Bronchus fibroblast of lung (primary cell): ENCODE measurements around a stretch of chr9.

GRCh38 chr9:105519671-105520143 is 38.2 kb upstream of the FKTN start:
- RAMPAGE, long total RNA: no peak

DNA sequence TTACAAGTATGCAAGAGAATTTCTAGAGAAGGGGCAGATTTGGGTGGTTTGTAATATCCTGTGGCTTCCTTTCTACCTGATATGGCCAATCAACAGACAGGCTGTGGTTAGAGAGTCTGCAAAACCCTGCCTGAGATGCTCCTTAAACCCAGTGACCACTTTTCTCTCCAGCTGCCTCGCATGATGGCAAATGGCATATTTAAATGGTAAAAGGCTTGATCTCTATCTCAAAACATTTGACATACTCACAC is 550.0 kb upstream of the ZNF462 start:
- RAMPAGE, long total RNA: no peak

DNA sequence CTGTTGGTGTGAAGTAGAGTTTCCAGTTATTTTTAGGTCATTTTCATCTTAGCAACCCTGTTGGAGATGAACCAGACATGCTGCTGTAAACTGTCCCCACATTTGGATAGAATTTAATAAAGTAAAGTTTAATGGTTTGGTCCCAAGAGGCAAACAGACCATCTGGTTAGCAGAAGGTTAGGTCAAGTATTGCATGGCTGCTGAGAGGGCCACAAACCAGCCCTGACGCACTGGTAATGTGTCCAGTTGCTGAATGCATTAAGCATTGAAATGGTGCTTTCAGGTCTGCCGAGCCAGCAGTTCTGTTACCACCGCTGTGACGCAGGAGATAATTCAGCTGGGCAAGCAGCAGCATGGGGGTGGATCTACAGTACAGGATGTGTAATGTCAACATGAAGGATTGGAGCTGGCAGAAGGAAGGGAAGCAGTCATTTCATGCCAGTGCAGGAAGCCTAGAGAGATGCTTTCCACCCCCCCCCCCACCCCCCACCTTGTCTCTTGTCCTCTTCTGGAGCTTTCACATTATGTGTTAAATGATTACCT is 16.0 kb downstream of the ZNF462 start:
- RAMPAGE, long total RNA: no peak

DNA sequence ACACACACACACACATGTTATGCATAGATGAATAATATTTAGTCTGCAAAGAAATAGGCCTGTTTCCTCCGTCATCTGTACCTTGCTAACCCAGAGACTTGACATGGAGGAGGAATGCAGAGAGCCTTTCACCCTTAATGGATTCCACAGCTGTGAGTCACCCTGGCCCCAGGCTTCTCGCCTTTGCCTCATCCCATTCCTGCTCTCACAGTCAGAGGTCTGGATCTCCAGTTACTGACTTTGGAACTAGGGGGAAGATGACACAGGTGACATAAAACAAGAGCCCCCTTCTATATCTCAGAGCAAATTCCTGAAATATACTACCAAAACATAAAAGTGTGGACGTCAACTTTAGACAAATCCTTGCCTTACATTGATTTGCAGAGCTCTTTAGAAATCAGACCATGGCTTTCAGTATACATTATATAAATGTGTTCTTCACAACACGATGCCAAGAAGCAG is 29.8 kb downstream of the ZNF462 start:
- RAMPAGE, long total RNA: no peak

DNA sequence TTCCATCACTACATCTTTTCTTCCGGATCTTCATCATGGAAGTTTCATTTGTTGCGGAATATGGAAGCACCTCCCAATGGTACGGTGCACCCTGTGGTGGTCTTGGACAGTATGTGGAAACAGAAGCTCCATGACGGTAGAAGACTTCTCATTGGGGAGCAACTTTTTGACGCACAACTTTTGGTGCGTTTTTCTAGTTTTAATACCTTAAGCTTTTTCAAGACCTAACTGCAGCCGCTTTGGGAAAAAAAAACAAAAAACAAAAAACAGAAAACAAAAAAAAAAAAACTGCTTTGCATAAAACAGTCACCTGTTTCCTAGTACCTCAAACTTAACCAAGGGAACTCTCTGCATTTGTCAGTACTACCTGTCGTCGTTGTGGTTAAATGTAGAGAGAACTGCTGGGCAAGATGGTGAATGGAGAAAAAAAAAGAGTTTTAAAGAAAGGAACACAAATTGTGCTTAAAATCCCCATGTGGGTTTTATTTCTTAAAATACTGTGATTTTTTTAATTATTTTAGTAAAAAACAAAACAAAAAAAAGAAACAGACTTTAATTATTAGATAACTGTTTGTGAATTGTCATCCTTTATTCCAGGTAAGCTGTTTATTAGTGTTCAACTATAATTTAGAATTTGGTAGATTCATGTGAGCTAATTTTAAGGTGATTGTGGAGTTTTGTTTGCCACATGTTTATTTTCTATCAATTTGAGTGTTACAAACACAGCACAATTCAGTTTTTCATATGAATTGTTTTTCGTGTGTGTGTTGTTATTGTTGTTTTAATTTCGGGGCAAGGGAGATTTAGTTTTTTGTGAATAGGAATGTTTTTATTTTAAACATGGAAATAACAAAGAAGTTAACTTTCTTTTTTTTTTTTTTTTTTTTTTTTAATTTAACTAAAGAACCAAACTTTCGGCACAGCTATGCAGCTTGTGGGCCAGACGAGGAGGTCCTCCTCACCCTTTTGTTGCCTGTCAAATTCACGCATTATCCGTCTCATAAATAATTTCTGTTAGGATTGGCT is 148.6 kb downstream of the ZNF462 start:
- RAMPAGE, long total RNA: no peak

DNA sequence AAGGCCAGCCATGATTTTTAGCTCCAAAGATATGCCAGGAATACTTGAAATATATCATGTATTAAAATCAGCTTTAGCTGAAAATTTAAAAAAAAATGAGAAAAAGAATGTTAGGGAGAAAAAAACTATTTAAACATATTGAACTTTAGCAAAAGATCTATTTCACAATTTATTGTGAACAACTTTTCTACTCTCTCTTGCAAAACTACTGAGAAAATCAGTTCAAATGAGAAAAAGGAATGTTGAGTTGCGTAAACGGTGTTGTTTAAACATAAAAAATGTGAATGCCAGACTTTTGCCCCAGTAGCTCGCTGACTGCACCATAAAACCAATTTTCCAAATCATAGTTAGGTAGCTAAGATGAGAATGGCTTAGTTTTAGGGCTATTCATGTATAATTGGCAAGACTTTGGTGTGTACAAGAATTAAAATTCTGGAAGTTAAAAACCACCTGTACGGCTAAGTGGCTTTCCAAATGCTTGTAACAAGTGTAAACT is 13.4 kb upstream of the RAD23B start:
- RAMPAGE, long total RNA: no peak

GRCh38 chr9:107465012-107466570 is 24.0 kb downstream of the KLF4 start:
- RAMPAGE, long total RNA: no peak

DNA sequence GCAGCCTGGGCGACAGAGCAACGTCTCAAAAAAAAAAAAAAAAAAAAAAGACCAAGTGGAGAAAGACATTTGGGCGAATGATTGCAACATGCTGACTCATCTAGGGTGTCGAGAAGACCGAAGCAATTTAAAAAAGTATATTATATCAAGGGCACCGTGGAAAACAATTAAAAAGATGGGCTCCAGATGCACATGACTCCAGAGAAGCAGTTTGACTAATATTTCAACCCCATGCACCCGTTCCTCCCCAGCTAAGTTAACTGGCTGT is 9.1 kb downstream of the KLF4 start:
- RAMPAGE, long total RNA: no peak

DNA sequence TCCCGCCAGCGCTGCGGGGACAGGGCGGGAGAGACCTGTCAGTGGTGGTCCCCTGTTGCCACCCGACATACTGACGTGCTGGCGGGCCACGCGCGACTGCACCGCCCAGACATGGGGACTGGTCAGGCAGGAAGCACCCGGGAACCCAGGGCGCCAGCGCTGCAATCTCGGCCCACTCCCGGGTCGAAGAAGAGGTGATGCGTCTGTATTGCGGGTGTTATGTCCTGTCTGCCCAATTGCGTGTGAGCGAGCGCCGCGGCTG is 1.4 kb downstream of the KLF4 start:
- RAMPAGE, long total RNA: no peak

DNA sequence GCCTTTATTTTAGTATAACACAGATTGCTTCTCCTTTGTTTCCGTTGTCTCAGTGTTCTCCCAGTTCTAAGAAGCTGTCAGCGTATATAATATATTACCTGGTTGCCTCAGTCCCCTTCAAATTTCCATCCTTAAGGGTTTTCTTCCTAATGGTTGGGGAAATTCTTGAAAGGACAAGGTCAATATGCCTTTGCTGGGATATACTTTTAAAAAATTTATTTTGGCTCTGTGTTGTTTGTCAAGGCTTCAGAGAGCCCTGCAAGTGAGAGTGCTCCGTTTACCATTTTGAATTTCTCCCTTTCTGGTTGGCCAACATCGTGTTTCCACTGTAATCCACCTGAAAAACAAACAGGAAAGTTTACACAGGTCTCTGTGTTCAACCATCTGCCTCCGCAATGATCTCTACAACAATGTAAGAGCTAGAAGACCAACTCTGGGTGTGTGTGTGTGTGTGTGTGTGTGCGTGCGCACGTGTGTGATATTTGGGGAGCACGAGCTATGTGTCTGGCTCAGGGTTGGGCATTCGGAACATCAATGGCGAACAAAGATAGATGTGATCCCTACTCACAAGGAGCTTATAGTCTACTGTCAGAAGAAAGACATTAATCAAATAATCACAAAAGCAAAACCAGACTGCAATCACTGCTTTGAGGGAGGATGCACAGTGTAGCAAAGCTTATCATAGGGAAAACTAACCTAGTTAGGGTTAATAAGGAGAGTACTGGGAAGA is 19.7 kb upstream of the KLF4 start:
- RAMPAGE, long total RNA: no peak

DNA sequence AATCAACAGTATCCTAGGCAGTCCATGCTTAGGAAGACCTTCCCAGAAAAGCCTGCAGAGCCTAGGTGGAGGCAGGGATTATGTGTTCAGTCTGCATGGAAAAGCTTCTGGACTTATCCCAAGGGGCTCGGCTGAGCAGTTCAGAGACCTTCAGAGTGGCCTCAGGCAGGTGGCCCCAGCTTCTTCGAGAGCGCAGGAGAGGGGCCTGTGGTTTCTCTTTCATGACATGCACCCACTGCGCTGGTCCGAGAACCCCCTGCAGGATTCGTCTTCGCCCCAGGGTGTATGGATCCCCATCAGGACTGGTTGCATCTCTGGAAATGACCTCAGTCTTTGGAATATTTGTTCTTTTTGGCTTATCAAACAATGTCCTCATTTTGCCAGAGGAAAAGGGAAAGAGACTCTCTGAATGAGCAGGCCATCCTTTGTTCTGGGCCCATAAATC is 177.8 kb upstream of the KLF4 start:
- RAMPAGE, long total RNA: no peak

GRCh38 chr9:107667823-107668202 is 178.2 kb upstream of the KLF4 start:
- RAMPAGE, long total RNA: no peak

GRCh38 chr9:107683356-107684057 is 193.9 kb upstream of the KLF4 start:
- RAMPAGE, long total RNA: no peak

DNA sequence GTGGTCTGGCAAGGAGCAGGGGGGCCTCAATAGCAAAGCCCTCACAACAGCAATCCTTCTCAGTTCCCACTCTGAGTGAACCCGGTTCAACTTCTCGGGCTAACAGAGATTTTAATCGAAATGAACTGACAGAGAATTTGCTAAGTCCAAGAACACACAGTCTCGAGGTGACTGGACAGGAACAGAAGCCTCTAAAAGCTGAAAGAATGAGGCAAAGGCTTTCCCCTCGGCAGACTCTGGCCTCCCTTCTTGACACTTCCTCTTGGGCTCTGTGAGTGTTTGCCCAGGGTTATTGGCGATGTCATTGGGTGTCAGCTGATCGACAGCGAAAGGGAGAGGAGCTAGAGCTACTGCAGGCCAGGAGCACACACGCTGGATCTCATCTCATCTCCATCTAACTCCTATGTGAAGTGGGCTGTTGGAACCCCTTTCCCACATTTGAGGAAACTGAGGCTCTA is 513.1 kb upstream of the KLF4 start:
- RAMPAGE, long total RNA: no peak

DNA sequence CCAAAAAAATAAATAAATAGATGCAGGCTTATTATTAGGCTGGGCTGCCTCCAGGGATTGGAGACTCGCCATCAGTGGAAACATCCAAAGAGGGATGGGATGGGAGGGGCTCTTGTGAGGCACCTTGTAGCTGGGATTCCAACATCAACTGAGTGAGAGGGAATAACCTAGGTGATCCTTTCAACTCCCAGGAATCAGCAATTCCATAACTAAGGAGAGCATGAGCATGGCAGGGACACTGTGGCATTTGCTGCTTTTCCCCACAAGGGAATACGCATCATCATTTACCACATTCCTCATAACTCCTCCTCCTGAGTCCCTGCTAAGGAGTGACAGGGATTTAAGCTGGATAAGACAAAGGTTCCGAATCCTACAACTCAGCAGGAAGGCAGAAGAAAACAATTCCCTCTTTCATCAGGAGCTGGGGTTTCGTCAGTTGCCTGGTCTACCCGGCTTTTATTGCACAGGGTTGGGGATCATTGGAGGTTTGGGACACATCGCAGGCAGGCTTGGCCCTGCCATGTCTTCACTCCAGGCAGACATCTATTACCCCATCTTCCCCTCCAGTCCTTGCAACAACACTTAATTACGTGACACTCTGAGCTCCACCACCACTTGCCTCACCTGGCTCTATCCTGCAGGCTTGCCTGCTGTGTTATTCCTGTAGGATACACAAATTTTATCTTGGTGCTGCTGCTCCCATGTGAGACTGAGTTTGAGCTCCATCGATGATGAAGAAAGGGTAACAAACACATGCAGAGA is 562.9 kb upstream of the KLF4 start:
- RAMPAGE, long total RNA: no peak

GRCh38 chr9:108708859-108709072 is 147.0 kb downstream of the ACTL7B start:
- RAMPAGE, long total RNA: no peak

GRCh38 chr9:108870834-108871431 is 8.9 kb downstream of the ACTL7A start:
- RAMPAGE, long total RNA: no peak

GRCh38 chr9:108963356-108963854 is 29.2 kb downstream of the ABITRAM start:
- RAMPAGE, long total RNA: no peak

GRCh38 chr9:109005384-109005796 is 7.9 kb downstream of the CTNNAL1 start:
- RAMPAGE, long total RNA: no peak

DNA sequence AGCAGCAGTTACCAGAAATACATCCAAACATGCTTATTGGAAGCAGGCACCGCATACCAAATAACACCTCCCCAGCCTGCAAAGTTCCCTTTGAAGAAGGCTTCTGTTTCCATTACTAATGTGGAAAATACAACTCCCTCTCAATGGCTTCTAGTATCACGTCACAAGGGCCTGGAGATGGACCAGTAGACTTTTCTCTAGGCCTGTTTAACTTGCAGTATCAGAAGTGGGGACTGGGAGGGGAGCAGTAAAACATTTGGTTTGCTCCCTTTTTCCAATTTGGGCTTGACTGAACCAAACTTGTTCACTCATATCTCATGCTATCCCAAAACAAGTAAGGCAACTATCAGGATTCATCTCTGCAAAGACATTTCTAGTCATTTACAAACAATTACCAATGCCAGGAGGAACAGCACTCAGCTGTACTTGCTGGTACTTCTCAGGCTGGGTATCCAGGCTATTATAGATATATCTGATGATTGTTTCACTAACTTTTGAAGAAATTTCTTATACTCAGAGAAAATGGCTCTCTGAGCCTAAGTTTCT is 20.6 kb downstream of the TMEM245 start:
- RAMPAGE, long total RNA: no peak